ENCODE results near the genes HOXB3 and HOXB6.

GRCh38 chr17:47493188-47493538 lies 37.7 kb upstream of the NPEPPS start:
- PRO-cap, 4 experiments = no peak in any of the 4 experiments
- RAMPAGE, long total RNA, 4 experiments = no peak in any of the 4 experiments

DNA sequence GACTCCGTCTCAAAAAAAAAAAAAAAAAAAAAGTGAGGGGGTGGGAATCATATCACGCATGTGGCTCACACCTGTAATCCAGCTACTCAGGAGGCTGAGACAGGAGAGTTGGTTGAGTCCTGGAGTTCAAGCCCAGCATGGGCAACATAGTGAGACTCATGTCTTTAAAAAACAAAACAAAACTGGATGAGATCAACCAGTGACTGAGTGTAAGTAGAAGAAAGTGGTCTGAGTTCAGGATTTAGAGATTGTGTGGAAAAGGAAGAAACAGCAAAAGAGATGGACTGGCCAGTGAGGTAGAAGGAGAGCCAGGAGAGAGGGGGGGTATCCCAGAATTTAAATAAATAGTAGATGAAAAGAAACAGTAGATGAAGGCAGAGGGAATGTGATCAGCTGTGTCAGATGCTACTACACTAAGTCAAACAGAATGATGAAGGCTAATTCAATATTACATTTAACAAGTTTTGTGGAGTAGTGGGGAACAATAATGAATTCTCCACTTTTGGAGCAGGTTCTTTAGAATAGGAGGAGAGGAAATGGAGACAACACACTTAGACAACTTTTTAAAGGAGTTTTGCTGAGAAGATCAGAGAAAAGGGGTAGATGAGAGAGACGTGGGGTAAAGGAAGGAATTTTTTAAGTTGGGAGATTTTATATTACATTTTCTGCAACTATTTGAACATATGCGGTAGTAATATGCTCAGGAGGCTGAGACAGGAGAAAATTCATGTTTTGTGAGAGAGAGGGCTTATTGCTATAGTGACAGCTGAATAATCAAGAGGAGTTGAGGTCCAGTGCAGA lies 41.1 kb upstream of the KPNB1 start:
- PRO-cap, 4 experiments = no peak in any of the 4 experiments
- RAMPAGE, long total RNA, 4 experiments = start-site peak on the plus strand in 1 of 4 experiments, centred at positions 101 to 271 of the sequence, 5 to 7 reads per replicate

DNA sequence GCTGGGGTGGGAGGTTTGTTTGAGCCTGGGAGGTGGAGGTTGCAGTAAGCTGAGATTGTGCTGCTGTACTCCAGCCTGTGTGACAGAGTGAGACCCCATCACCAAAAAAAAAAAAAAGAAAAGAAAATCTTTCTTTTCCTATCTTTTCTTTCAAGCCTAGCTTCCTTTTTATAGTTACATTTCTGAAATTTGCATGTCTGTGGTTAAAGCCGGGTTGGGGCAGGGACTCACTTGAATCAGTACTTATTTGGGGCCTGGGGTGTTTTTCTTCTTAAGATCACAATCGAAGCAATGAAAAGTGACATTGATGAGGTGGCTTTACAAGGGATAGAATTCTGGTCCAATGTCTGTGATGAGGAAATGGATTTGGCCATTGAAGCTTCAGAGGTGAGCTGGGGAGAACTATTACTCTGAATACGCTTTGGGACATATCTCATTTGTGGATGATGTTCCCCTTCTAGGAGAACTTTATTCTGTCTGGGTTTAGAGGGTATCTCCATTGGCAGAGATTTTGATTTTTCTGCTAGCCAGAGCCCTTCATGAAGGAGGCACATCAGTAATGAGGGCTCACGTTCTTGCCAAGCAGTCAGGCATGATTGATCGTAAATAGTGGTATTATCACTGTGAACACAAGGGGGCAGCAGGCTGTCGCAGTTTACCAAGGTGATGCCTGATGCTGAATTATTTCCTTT lies 14.3 kb downstream of the KPNB1 start:
- PRO-cap, 4 experiments = no peak in any of the 4 experiments
- RAMPAGE, long total RNA, 4 experiments = no peak in any of the 4 experiments

- PRO-cap, 4 experiments = no peak in any of the 4 experiments
- RAMPAGE, long total RNA, 4 experiments = no peak in any of the 4 experiments
Measured at GRCh38 chr17:47674384-47675010, 19.5 kb upstream of the TBKBP1 start.

- PRO-cap, 4 experiments = peak in 2 of 4 experiments; most common plus-strand start chr17:47694555 (in 1); most common minus-strand start chr17:47694641 (in 2)
- RAMPAGE, long total RNA, 4 experiments = no peak in any of the 4 experiments
Measured at GRCh38 chr17:47694359-47694744, 391 bp downstream of the TBKBP1 start.

DNA sequence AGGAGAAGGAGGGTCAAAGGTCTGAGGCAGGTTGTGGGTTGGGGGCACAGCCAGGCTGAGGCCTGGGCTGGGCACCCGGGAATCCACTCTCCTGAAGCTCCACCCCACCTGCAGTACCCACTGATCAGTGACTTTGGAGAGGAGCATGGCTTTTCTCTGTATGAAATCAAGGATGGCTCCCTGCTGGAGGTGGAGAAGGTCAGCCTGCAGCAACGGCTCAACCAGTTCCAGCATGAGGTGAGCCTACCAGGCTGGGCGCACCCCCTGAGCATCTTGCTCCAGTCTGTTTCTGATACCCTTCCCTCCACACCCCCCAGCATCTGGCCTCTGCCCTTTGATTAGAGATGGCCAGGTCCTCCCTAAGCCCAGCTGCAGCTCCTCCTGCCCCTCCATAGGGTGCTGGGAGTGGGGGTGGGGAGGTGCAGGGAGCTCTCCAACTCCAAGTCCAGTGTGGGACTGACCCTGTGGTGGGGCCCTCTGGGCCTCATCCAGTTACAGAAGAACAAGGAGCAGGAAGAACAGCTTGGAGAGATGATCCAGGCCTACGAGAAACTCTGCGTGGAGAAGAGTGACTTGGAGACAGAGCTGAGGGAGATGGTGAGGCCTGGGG lies 2.7 kb downstream of the TBKBP1 start:
- PRO-cap, 4 experiments = no peak in any of the 4 experiments
- RAMPAGE, long total RNA, 4 experiments = no peak in any of the 4 experiments

DNA sequence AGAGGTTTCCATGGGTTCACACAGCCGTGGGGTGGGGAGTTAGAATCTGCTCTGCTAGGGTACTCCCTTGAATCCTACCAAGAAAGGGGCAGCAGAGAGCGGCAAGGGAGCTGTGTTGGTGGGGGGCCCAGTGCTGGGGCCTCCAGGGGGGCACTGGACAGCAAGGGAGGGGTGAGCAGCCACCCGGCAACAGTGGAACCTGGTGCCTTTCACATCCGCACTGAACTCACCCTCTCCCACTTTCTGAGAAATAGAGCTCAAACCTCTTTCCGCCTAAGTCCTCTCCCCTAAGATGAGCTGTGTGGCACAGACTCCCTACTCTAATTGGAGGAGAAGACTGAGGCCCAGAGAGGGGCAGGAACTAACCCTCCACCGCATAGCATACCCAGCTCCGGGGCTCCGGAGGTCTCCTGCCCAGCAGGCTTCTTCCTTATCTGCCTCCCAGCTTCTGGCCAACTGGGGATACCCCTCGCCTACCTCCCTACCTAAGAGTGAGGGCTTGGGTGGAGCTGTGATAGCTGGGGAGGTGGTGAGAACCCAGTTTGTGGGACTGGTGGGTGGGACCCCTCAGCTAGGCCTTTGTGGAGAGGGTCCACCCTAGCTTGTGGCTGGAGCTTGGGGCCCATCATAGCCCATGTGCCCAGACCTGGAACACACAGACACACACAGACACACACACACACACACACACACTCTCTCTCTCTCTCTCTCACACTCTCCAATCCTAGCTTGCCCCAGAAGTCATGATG lies 6.9 kb downstream of the TBKBP1 start:
- PRO-cap, 4 experiments = peak in 4 of 4 experiments; most common plus-strand start position 391 of the sequence (in 1); most common minus-strand start position 222 of the sequence (in 3)
- RAMPAGE, long total RNA, 4 experiments = no peak in any of the 4 experiments

- PRO-cap, 4 experiments = no peak in any of the 4 experiments
- RAMPAGE, long total RNA, 4 experiments = no peak in any of the 4 experiments
Measured at GRCh38 chr17:47819894-47820901, 1.4 kb downstream of the OSBPL7 start.

DNA sequence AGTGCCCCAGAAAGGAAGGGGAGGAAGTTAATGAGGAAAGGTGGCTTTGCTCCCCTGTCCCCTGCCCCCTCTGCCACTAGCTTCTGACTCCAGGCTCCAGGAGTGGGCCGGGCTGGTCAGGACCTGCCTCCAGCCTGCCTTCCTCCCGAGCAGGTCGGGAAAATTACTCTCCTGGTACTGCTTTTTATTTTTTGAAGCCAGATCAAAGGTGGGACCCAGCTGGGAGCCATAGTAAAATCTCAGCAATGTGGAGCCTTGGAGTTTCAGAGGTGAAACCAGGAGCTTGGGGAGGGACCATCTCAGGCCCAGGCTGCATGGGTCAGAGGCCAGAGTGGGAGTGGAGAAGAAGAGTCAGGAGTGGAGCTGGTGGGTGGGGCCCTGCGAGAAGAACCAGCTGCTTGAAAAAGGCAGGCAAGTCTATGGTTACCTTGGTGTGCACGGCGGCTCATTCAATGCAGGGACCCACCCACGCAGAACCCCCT lies 10.4 kb upstream of the SP2 start:
- PRO-cap, 4 experiments = no peak in any of the 4 experiments
- RAMPAGE, long total RNA, 4 experiments = no peak in any of the 4 experiments

DNA sequence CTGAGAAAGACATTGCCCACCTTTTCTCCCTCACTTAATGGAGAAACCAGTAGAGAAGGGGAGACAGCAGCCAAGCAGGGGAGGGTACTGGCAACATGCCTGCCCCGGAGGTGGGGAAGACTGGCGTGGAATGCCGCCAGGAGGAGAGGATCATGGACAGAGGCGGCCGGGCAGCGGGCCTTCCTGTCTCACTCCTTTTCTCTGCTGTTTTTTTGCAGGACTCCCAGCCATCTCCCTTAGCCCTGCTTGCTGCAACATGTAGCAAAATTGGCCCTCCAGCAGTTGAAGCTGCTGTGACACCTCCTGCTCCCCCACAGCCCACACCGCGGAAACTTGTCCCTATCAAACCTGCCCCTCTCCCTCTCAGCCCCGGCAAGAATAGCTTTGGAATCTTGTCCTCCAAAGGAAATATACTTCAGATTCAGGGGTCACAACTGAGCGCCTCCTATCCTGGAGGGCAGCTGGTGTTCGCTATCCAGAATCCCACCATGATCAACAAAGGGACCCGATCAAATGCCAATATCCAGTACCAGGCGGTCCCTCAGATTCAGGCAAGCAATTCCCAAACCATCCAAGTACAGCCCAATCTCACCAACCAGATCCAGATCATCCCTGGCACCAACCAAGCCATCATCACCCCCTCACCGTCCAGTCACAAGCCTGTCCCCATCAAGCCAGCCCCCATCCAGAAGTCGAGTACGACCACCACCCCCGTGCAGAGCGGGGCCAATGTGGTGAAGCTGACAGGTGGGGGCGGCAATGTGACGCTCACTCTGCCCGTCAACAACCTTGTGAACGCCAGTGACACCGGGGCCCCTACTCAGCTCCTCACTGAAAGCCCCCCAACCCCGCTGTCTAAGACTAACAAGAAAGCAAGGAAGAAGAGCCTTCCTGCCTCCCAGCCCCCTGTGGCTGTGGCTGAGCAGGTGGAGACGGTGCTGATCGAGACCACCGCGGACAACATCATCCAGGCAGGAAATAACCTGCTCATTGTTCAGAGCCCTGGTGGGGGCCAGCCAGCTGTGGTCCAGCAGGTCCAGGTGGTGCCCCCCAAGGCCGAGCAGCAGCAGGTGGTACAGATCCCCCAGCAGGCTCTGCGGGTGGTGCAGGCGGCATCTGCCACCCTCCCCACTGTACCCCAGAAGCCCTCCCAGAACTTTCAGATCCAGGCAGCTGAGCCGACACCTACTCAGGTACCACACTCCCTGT lies 20.3 kb downstream of the SP2 start:
- PRO-cap, 4 experiments = no peak in any of the 4 experiments
- RAMPAGE, long total RNA, 4 experiments = no peak in any of the 4 experiments

DNA sequence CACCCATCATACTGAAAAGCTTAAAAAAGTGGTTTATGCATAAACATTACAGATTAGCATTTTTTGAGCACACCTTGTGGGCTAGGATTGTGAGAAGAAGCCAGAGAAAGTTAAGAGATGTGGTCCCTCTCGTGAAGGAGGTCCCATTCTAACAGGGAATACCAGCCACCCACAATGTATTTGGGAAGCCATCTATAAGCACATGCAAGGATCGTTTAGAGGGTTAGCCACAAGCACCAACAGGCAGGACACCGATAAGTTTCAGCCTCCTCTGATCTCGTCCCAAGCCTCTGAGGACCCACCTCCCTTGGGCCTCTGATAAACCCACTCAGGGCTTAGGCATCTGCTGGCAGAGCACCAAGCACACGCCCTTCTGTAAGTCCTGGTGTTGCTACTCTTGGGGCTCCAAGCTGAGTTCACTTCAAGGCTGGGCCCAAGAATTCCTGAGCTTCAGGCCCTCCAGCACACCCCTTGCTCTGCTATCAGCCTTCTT lies 5.5 kb upstream of the PNPO start:
- PRO-cap, 4 experiments = no peak in any of the 4 experiments
- RAMPAGE, long total RNA, 4 experiments = no peak in any of the 4 experiments

DNA sequence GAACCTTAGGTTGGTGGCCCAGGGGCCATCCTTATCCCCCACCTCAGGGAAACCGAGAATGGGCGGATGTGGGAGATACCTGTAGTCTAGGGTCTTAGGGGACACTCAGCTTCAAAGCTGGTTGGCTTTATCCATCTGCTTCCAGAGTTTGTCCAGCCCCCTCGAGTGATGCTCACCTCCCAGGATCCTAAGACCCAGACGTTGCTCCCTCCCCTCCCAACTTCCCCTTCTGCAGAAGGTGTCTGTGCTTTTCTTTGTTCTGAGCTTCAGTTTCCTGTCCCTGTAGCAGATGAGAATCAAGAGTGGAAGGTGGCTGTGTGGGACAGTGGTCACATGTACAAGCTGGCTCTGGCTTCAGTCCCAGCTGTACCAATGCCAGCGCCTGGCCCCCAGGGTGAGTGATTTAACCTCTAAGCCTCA lies 7.8 kb downstream of the PRR15L start:
- PRO-cap, 4 experiments = peak in 2 of 4 experiments; most common minus-strand start position 224 of the sequence (in 2)
- RAMPAGE, long total RNA, 4 experiments = no peak in any of the 4 experiments

DNA sequence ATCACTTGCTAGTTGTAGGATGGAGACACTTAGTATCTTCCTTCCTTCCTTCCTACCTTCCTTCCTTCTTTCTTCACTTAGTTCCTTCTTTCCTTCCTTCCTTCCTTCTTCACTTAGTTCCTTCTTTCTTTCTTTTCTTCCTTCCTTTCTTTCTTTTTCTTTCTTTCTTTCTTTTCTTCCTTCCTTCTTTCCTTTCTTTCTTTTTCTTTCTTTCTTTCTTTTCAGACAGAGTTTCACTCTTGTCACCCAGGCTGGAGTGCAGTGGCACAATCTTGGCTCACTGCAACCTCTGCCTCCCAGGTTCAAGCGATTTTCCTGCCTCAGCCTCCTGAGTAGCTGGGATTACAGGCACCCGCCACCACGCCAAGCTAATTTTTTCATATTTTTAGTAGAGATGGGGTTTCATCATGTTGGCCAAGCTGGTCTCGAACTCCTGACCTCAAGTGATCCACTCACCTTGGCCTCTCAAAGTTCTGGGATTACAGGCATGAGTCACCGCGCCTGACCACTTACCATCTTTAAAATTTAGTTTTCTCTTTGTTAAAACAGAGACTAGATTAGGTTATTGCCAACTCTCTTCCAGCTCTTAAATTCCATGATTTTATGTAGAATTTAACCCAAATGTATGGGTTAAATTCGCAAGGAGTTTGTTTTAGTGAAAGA lies 91.9 kb downstream of the SKAP1 start:
- PRO-cap, 4 experiments = no peak in any of the 4 experiments
- RAMPAGE, long total RNA, 4 experiments = no peak in any of the 4 experiments

DNA sequence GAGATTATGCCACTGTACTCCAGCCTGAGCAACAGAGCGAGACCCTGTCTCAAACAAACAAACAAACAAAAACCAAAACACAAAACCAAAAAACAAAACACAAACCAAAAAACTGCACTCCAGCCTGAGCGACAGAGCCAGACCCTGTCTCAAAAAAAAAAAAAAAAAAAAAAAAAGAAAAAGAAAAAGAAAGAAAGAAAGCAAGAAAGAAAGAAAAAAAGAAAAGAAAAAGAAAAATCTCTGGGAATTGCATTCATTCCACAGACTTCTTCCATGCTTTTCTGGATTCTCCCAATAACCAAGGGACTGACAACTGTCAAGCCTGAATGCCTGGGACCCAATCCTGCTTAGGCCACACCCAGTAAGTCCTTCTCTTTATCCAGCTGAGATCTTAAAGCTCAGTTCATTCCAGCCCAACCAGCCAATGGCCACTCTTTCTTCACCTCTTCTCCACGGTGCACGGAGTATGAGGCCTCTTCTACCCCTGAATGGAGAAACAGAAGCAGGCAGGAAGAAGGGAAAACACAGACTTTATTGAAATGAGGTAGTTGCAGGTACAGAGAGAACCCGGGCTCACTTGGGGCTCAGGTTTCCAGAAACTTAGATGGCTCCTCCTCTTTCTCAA lies 2.7 kb downstream of the HOXB1 start:
- PRO-cap, 4 experiments = no peak in any of the 4 experiments
- RAMPAGE, long total RNA, 4 experiments = no peak in any of the 4 experiments

- PRO-cap, 4 experiments = peak in 3 of 4 experiments; most common plus-strand start chr17:48564453 (in 1); most common minus-strand start chr17:48564342 (in 2)
- RAMPAGE, long total RNA, 4 experiments = no peak in any of the 4 experiments
Measured at GRCh38 chr17:48564039-48564749, 14.0 kb downstream of the HOXB4 start.

DNA sequence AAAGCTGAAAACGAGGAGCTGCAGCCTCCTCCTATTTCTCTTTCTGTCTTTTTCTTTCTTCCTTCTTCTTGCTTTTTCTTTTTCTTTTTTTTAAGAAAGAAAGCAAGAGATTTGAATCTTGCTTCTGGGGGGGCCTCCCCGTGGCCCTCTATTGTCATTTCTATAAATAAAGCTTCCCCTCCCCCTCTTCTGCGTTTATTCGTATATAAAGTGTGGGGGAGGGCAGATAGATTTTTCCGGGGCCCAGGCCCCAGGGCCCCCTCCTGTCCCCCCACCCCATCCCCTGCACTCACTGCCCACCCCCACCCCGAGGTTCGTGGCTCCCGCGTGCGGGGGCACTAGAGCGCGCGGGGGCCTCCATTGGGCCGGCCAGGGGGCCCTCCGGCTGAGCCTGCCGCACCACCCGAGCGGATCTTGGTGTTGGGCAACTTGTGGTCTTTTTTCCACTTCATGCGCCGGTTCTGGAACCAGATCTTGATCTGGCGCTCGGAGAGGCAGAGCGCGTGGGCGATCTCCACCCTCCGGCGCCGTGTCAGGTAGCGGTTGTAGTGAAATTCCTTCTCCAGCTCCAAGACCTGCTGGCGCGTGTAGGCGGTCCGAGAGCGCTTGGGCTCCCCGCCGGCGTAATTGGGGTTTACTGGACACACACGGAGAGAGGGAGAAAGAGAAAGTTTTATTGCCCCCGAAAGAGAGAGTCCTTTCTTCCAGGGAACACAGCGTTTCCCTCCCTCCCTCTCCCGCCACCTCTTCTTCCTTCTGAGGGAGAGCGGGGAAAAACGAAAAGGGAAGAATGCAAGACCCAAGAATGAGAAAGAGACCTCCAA lies 1.6 kb downstream of the HOXB4 start:
- PRO-cap, 4 experiments = peak in 3 of 4 experiments; most common plus-strand start position 470 of the sequence (in 3); most common minus-strand start position 414 of the sequence (in 1)
- RAMPAGE, long total RNA, 4 experiments = no peak in any of the 4 experiments

GRCh38 chr17:48587421-48588204 lies 2.4 kb downstream of the HOXB3 start:
- PRO-cap, 4 experiments = peak in 1 of 4 experiments; most common plus-strand start chr17:48587835 (in 1); most common minus-strand start chr17:48587636 (in 1)
- RAMPAGE, long total RNA, 4 experiments = no peak in any of the 4 experiments

DNA sequence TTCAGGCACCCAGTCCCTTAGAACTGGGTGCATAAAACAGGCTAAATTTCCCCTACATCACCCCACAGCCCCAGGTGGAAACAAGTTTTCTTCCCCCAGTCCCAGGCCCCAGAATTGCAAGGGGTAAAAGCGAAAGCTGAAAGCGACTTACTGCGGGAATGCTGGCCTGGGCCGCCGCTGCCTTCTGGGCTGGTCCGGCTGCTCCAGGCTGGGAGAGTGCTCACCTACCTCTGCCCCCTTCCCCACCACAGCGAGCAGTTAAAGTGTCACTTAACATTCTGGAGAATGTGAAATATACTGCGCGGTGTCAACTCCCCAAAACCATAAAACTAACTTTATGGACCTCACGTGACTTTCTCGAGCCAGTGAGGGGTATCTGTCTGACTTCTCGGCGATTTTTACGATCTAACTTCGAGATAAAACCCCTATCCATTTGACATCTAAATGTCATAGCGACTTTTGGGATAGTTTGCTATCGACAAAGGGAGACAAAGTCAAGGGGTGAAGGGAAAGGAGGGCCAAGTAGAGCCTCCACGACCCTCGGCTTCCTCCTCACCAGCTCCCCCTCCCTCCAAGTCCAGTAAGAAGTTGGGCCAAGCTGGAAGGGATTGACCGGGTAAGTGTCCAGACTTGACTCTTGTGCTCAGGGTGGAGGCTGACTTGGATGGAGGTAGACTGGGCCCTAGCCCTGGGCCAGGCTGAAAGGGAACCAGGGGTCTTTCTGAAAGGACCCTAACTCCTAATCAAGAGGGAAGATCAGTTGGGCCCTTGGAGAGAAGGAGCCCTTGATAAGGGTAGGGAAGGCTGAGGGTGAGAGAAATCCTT lies at the start of gene HOXB3:
HOXB3 (minus strand) TSS at position 268 of the 825 bp plus-strand sequence.
- PRO-cap, 4 experiments = peak in 2 of 4 experiments; most common plus-strand start position 150 of the sequence (in 1); most common minus-strand start position 254 of the sequence (in 1)
- RAMPAGE, long total RNA, 4 experiments = start-site peak on the plus strand in 1 of 4 experiments, centred at position 431 of the sequence, 7 reads per replicate; start-site peak on the minus strand in 1 of 4 experiments, centred at position 314 of the sequence, 8 reads per replicate

- PRO-cap, 4 experiments = peak in 2 of 4 experiments; most common minus-strand start chr17:48604260 (in 2)
- RAMPAGE, long total RNA, 4 experiments = no peak in any of the 4 experiments
Measured at GRCh38 chr17:48604178-48605356, at the start of gene HOXB6. TSS of gene HOXB6 (minus strand) at chr17:48604986.

DNA sequence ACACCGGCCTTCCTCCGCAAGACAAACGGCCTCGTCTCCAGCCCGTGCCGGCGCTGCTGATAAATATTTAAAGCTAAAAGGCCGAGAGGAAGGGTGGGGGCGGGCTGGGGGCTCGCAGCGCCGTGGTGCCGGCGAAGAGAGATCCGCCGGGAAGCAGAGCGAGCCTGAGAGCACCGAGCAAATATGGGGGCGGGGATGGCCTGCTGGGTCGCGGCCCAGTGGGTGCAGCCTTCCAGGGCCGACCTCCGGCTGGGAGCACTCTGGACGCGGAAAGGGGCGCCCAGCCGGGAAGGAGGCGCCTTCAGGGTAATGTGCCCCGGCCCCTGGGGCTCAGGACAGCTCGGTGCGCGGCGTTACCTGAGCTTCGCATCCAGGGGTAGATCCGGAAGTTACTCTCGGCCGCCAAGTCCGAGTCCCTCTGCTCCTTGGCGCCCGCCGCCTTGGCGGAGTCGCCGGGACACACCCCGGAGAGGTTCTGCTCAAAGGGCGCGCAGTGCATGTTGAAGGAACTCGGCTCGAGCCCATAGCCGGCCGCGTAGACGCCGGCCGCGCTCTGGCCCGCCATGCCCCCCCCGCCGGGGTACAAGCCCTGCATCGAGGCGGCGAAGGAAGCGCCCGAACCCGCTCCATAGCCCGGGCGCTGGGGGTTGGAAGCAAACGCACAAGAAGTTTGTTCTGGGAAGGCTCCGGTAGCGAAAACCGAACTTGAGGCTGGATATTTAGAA lies 493 bp downstream of the HOXB7 start:
- PRO-cap, 4 experiments = peak in 4 of 4 experiments; most common plus-strand start position 196 of the sequence (in 1); most common minus-strand start position 420 of the sequence (in 3)
- RAMPAGE, long total RNA, 4 experiments = start-site peak on the minus strand in 4 of 4 experiments, centred at positions 435 to 645 of the sequence, 19 to 94 reads per replicate